LHCN-M2 (cell line): ENCODE measurements around a stretch of chr22.

DNA sequence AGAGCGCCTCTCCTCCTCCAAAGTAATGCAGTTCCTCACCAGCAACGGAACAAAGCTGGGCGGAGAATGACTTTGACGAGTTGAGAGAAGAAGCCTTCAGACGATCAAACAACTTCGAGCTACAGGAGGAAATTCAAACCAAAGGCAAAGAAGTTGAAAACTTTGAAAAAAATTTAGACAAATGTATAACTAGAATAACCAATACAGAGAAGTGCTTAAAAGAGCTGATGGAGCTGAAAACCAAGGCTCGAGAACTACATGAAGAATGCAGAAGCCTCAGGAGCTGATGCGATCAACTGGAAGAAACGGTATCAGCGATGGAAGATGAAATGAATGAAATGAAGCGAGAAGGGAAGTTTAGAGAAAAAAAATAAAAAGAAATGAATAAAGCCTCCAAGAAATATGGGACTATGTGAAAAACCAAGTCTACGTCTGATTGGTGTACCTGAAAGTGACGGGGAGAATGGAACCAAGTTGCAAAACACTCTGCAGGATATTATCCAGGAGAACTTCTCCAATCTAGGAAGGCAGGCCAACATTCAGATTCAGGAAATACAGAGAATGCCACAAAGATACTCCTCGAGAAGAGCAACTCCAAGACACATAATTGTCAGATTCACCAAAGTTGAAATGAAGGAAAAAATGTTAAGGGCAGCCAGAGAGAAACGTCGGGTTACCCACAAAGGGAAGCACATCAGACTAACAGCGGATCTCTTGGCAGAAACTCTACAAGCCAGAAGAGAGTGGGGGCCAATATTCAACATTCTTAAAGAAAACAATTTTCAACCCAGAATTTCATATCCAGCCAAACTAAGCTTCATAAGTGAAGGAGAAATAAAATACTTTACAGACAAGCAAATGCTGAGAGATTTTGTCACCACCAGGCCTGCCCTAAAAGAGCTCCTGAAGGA lies 69.1 kb upstream of the CCT8L2 start:
- RAMPAGE, long total RNA: no peak

DNA sequence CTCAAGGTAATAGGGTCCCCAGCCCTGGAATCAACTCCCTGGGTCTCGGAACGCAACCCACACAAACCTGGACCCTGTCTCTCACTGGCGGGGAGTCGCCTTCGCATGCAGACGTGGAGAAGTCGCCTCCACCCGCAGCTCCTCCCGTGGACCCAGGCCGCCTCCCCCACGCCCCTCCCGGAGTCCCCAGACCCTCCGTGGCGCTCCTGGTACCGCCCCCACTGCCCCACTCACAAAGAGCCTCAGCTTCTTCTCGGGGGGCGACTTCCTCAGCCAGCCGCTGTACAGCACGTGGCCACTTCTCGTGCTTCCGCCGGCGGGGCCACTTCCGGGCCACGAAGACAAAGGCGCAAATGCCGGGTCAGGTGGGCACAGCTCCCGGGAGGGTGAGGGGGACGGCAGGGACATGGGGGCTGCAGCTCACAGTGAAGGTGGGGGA lies 296 bp downstream of the GAB4 start:
- RAMPAGE, long total RNA: no peak

GRCh38 chr22:17180870-17181561 lies 21.9 kb upstream of the HDHD5 start:
- RAMPAGE, long total RNA: no peak

DNA sequence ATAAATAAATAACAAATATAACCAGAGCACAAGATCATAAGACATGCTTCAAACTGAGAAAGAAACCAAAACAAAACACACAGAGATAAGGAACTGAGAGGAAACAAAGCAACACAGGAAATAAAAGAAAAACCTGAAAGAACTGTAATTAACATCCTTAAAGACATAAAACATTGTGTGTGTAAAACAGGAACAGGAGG lies 2.5 kb downstream of the ADA2 start:
- RAMPAGE, long total RNA: no peak

DNA sequence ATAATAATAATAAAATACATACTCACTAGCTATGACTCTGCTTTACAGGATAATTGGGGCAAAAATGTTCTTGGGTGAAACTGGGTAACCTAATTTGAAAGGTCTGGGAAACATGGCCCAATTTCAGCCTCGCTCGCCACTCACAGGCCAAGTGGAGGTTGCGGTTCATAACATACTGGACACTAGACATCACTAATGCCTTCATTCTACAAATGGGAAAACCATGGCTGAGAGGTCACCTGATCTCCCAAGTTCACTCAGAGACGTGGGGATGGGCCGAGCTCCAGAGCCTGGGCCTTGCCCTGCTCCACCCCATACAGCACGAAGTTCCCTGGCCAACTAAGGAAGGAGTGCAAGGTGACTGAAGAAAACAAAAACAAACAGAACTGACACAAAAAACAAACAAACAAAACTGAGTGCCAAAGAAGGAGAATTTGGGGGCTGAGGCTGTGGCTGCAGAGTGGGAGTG lies 46.4 kb upstream of the ADA2 start:
- RAMPAGE, long total RNA: no peak

- RAMPAGE, long total RNA: no peak
Observed at GRCh38 chr22:17304384-17304915, 64.8 kb upstream of the CECR2 start.

- RAMPAGE, long total RNA: no peak
Observed at GRCh38 chr22:17467922-17468223, 95.4 kb upstream of the SLC25A18 start.

- RAMPAGE, long total RNA: no peak
Observed at GRCh38 chr22:17570185-17570553, 6.9 kb downstream of the SLC25A18 start.

DNA sequence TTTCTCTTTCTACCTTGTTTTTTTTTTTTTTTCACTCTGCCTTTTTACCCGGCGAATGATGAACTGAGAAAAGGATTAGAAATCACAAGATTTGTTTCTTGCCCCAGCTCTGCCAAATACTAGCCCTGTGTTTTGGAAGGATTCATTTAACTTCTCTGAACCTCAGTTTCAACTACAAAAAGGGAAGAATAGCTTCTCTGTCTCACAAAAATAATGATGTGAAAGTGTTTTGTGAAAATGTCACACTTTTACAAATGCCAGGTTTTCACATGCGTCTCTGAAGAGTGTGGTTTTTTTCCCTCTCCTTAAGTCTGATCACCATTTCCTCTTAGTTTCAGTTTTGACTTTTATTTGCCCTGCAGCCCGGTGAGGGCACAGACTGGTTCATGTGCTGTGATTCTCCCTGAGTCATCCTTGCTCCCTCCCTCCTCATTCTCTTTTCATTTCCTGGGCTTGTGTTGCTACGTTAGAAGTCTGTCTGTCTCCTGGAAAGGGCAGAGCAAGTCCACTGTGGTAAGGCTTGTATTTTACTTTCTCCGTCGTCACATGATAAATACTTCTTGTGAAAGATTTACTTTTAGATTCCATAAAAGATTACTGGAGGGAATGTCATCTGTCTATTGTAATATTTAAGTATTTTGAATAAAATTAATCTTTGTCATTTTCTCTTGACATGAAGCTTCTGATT lies 67.8 kb downstream of the BID start:
- RAMPAGE, long total RNA: no peak

DNA sequence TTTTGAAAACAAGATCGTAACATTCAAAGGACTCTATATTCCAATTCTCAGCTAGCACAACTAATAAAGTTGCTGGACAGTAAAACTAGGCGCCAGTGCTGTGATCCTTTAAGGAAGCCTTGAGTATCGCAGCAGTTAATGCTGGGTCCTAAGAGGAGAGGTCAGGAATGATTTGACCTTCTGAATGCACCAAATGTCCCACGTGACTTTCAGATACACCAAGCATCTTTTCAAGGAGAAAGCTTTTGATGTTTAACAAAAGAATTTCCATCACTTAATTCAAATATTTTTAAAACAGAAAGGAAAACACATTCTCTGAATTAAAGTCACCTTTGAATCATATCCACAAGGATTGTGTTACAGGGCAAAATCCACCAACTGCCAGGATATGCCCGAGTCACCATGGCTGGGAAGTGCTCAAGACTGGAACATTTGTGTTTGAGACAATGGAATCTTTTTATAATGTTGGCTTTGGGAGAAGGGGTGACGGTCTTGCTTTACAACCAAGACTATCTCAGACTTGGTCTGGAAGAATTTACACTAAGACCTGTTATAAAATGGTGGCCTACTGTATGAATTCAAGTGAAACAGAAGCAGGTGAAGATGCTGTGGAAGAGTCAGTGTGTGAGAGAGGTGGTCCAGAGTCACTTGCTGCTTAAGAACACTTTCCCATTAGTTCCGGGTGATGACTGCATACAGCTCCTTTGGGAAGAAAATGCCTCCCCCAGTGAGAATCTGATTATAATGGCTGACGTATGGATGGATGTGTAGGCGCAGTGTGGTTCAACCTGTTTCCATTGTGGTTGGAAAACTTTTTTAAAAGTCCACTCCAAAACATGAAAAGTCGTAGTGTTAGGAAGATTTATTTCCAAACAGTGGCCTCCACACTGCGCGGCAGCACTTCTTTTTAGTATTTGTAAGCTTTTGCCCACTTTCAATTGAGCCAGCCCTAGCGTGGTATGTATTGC lies 40.7 kb downstream of the BID start:
- RAMPAGE, long total RNA: no peak

DNA sequence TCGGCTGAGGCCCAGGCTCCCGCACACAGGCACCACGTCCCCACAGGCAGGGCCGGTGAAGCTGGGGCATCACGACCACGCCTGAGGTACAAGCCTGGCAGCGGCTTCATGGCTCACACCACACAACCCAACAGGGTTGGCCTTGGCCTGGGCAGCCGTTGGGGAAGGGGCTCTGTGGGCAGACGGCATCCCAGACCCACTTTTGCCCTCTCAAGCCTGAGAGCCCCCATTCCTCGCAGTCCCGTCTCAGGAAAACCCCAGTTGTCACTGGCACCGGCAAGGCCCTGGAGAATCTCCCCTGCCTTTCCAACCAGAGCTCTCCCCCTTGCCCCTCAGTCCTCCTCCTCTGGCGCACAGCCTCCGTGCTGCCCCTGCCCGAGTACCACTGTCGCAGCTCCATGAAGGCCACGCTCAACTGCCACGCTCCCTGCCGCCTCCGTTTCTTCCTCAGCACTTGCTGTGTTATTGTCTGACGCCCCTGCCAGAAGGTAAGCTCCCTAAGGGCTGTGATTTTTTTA lies 34.5 kb downstream of the BID start:
- RAMPAGE, long total RNA: no peak

GRCh38 chr22:17776959-17778301 lies 3.2 kb upstream of the BID start:
- RAMPAGE, long total RNA: no peak

- RAMPAGE, long total RNA: no peak
Observed at GRCh38 chr22:17809043-17809405, 34.8 kb upstream of the BID start.

- RAMPAGE, long total RNA: no peak
Observed at GRCh38 chr22:17837079-17837918, 63.0 kb upstream of the BID start.

DNA sequence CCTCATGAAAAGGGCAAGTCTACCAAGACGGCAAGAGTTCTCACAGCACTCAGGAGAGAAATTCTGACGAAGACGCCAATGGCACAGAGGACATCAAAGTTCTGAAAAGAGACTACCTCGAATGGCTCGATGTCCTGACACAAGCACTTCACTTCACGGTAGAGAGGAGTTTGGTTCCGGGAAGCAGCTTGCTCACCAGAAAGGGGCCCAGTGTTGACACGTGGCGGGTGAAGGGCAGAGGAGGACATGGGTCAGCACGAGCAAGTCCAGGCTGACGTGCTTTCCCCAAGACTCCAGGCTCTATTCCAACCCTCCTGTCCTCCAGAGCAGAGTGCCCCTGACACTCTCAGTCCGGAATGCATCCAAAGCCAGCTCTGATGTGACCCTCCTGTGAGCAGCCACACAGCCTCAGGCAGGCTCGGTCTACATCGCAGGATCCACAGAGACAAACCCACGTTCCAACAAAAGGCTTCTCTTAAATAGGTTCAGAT lies 77.5 kb upstream of the BID start:
- RAMPAGE, long total RNA: no peak

GRCh38 chr22:17884011-17884533 lies 109.8 kb upstream of the BID start:
- RAMPAGE, long total RNA: no peak

- RAMPAGE, long total RNA: no peak
Observed at GRCh38 chr22:17938283-17938891, 86.0 kb downstream of the MICAL3 start.

GRCh38 chr22:17954248-17954914 lies 70.0 kb downstream of the MICAL3 start:
- RAMPAGE, long total RNA: no peak

DNA sequence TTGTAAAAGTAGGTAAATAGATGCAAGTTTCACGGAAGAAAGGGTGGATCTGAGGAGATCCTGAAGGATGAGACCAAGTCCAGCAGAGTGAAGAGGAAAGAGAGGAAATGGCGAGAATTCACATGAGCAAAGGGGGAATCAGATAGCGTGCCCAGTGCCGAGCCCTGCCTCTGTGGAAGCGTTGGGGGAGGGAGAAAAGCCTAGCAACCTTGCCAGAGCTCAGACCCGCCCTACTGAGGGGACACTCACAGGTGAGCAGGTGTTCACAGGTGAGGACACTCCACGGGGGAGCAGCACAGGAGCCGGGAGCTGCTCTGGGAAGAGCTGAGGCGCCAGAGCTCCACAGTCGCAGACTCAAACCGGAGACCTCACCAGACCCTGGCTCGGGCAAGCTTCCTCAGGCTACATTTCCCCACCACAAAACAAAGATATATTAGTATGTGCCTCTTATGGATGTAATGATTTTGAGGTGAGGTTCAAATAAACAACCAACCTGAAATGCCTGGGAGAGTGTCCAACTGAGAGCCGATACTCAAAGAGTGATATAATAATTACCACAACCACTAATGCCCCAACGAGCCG lies 56.2 kb downstream of the MICAL3 start:
- RAMPAGE, long total RNA: no peak

GRCh38 chr22:17998896-17999377 lies 25.4 kb downstream of the MICAL3 start:
- RAMPAGE, long total RNA: no peak